Diencephalon (tissue), 2 donors: Measurements from ENCODE around the genes GPR141 and STARD3NL.

GRCh38 chr7:36504794-36505214 is 115.1 kb downstream of the ANLN start:
- RAMPAGE, long total RNA: no peak

GRCh38 chr7:36661199-36661933 is 62.9 kb downstream of the AOAH start:
- RAMPAGE, long total RNA: no peak

GRCh38 chr7:36677835-36678277 is 46.4 kb downstream of the AOAH start:
- RAMPAGE, long total RNA: no peak

DNA sequence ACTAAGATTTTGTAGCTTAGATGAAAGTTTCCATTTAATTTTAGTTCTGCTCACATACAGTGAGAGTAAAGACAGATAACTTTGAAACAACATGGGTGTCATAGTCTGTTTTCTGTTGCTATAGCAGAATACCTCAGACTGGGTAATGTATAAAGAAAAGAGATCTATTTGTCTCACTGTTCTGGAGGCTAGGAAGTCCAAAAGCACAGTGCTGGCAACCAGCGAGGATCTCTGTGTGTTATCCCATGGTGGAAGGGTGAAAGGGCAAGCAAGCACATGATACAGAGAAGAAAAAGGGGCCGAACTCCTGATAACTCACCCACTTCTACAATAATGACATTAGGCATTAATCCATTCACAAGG is 28.0 kb upstream of the AOAH start:
- RAMPAGE, long total RNA: no peak

DNA sequence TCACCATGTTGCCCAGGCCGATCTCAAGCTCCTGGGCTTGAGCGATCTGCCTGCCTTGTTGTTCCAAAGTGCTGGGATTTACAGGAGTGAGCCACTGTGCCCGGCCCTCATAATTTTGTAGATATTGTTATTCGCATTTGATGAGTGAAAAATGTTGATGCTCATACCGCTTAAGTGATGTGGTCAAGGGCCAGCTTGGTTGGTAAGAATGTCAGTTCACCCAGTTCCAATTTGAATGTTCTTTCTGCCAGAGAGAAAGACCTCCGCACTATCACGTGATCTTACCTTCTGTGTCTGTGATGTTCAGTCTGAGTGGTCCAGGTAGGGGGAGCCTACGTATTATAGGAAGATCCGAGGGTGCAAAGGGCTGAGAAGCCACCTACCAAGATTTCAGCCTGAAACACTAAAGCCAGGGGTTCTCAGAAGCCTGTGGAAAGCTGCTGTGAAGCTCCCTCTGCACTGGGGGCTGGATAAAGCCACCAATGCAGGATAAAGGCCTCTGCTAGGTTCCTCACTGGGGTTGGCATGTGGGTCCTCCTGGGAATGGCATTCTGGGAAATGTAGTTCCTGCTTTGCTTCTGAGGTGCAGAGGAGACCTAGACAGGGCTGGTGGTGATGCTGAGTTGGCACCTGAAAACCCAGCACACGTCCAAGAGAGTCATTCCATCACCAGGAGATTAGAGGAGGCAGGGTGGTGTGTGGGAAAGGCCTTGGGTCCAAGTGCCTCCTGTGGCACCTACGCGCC is 64.6 kb upstream of the AOAH start:
- RAMPAGE, long total RNA: no peak

DNA sequence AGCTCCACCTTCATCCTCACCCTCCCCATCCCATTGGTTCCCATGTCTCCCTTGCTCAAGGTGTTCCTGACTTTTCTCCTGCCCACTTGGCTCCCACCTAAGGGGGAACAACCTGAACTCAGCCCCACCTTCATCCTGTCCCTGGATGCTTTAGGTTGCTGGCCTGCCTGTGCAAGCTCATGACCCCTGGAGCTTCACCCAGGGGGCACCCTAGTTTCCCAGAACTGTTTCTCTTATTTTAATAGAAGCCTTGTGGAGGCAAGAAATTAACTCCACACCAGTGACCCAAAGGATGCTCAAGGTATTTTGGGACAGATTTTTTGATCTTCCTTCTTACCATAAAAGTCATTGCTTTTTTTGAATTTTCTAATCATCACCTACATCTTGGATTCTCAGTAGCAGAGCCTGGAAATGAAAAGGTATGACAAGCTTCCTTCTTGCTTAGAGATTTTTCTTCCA is 313.9 kb upstream of the AOAH start:
- RAMPAGE, long total RNA: no peak

DNA sequence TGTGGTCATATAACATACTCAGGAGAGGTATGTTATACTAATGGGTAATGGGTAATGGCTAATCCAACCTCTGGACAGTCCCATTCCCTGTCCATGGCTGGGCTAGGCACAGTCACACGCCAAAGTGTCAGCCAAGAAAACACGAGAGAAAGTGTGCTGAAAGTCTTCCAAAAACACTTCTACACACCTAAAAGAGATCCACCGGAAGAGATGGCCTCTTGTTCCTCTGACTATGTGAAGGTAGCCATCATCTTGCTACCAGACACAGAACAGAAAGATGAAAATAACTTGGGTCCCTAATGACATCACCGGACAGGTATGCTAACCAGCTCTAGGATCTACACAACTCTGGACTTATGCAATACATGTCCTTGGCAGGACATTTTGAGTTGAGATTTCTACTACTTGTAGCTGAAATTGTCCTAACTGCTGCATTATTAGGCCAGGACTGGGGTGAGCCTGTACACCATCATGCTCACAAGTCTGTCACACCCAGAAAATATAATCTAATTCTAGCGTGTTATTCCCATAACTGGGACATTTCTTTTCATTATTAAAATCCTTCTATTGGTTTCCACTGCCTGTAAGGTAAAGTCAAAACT is 358.7 kb downstream of the ELMO1 start:
- RAMPAGE, long total RNA: no peak

- RAMPAGE, long total RNA: no peak
Observed at GRCh38 chr7:37210964-37211604, 237.6 kb downstream of the ELMO1 start.

GRCh38 chr7:37336279-37336796 is 112.3 kb downstream of the ELMO1 start:
- RAMPAGE, long total RNA: no peak

- RAMPAGE, long total RNA: no peak
Observed at GRCh38 chr7:37342478-37343530, 105.9 kb downstream of the ELMO1 start.

- RAMPAGE, long total RNA: no peak
Observed at GRCh38 chr7:37349922-37350681, 98.6 kb downstream of the ELMO1 start.

DNA sequence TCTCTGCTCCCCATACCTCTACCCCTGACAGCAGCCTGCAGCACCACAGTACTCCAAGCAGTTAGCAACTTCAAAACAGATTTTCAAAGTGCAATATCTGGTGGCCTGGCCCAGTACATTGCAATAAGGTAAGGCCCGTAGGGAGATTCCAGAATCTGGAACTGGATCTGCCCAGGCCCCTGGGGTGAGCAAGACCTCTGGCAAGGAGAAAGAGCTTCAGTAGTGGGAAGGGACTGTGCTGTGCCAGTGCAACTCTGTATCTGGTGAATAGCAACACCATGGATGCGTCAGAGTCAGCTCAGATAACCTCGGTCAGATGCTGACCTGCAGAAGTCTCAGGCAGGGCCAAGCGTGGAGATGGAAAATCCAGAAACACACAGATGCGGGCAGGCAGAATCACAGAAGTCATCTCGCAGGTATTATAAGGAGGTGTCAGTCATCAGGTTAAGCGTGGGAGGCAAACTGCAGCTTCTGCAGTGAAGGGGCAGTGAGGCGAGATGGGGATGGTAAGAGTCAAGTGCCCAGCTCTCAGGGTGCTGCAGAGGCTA is 30.2 kb downstream of the ELMO1 start:
- RAMPAGE, long total RNA: no peak

GRCh38 chr7:37446271-37446743 is 2.4 kb downstream of the ELMO1 start:
- RAMPAGE, long total RNA: no peak

GRCh38 chr7:37511711-37512386 is 63.2 kb upstream of the ELMO1 start:
- RAMPAGE, long total RNA: no peak

DNA sequence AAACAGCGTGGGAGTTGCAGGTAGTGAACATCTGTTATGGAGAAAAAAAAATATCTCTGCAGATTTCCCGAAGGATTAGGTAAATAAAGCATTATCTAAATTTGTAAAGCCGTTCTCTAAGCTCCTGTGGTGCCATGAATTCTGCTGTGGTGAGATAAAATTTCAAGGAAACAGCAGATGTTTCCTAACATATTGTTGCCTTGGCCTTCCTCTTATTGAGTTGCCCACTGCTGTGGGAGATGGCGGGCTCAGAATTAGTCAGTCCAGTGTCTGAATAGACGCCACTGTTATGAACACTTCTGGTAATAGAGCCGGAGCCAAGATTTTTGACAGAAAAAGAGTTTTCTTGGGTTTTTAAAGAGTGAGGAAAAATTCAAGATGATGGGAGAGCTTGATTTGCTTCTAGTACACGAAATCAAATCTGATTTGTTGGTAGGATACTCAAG is 82.6 kb upstream of the ELMO1 start:
- RAMPAGE, long total RNA: no peak

- RAMPAGE, long total RNA: no peak
Observed at GRCh38 chr7:37683556-37683941, at the start of gene GPR141. Gene GPR141 (plus strand): TSS chr7:37683766.

DNA sequence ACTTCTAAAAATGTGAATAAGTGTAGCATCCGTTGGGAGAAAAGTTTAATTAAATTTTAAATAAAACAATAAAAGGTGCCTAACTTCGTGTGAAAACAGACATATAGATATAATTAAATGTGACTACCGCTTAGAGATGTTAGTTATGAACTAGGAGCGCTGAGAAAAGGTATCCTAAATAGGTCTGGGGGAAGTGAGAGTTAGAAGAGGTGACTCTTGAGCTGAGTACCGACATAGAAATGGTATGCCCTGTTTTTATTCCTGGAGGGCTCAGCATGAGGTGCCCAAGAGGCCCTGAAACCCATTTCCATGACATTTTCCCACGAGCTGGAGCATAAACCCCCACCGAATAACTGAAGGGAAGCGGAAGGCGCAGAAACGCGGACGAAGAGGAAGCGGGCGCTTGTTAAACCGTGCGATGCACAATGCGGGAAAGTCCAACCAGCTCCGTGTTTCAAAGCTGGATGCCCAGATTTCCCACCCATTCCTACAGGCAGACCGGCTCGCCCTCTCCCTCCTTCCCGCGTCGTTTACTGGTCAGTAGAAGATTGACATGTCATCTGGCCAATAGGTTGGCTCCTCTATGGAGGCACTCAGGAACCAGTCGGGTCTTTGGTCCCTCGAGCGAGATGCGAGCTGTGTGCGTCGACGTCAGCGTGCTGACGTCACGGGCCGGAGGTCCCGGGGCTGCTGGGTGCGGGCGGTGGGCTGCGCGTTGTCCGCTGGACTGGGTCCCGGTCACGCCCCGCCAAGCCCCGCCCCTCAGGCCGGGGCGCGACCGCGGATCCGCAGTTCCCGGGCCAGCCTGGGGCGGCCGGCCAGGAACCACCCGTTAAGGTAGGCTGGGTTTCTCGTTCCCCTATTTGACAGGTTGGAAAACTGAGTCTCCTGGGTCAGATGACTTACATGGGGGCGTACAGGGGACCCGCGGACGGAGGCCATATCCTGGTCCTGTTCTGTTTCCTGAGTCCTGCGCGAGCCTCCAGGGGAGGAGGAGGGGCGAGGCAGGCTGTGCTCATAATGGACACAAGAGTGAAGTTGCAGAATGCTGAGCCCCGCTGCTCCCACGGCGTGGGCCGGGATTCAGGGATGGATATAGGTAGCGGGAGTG is at the start of gene STARD3NL:
Gene STARD3NL (plus strand): TSS at position 662 of the 1,111 bp plus-strand sequence.
- RAMPAGE, long total RNA: no peak

DNA sequence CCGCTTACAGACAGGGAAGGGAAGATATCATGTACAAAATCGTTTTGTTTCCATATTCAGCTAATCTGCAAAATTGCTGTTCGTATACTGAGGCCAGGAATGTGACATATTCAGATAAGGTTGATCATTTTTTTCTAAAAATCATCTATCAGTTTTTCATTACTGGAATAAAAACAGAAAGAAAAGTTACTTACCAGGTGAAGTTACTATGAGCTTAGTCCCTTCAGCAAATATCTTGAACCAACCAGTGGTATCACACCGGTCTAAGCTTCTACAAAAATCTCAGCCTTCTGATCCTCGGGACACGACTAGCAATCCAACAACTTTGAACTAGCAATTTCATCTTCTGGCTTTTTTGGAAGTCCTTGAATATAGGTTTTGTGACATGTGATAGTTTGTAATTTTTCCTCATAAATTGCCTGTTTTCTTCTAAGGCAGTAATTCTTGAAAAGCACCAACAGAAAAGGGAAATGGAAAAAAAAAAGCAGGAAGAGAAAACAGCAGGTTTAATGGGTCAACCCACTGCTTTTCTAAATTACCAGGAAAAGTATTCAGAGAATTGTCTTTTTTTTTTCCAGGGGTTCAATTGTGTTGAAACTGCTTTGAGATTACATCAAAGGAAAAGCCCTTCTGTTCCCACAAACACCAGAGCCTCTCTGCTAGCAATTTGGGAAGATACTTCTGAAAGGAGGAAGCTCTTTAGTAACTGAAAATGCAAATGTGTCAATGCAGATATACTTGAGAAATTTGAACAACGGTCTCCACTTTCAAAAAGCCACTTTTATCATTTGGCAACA is 98.2 kb downstream of the STARD3NL start:
- RAMPAGE, long total RNA: no peak

GRCh38 chr7:38316743-38317272 is 138.8 kb downstream of the STARD3NL start:
- RAMPAGE, long total RNA: no peak

DNA sequence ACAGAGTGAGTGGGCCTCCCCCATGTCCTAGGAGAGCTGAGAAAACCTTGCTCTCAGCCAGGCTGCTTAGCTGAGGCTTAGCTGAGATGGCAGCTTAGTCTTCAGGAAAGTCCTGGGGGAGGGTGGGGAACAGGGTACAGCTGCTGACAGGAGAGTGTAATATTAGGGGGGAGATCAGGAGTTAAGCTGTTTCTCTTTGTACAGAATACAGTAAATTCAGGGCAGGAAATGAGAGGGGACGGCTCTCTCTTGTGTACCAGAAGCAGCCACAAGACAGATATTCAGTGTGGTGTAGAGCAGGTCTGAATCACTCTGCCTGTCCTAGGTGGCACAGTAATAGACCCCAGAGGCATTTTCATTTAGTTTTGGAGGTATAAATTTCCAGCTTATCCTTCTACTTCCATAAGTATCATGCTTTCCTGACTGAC is 162.4 kb downstream of the STARD3NL start:
- RAMPAGE, long total RNA: no peak